Pulmonary lymph node (tissue), 1 donor: ENCODE measurements around the genes POU4F1 and SLITRK5.

GRCh38 chr13:78603402-78603875 lies at the start of gene POU4F1:
Gene POU4F1 (minus strand): TSS chr13:78603552.
- PRO-cap: unidirectional peak, minus-strand start at chr13:78603552

- PRO-cap: no peak
Observed at GRCh38 chr13:79370898-79371327, 35.1 kb downstream of the RBM26 start.

DNA sequence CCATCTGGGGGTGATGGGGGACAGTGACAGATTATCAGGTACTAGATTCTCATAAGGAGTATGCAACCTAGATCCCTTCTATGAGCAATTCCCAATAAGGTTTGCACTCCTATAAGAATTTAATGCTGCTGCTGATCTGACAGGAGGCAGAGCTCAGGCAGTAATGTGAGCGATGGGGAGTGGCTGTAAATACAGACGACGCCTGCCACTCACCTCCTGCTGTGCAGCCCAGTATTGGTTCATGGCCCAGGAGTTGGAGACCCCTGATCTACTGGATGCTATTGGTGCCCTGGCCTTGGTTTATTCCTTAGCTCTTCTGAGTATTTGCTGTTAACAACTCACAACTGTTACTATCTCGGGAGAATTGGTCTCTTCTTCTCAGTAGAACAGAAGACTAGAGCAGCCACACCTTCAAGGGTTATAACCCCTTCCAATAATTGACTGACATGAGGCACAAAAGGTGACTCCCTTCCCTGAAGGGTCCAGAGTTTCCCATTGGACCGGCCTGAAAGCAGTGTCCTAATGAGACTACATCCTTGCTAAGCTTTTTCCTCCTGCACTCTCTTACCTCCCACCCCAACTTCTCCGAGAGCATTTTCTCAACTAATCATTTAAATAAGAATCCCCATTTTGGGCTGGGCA lies 35.0 kb upstream of the RBM26 start:
- PRO-cap: no peak

- PRO-cap: no peak
Observed at GRCh38 chr13:79780160-79780581, 299.2 kb downstream of the NDFIP2 start.

- PRO-cap: no peak
Observed at GRCh38 chr13:79869150-79869666, 388.3 kb downstream of the NDFIP2 start.

GRCh38 chr13:79988989-79989590 lies 351.8 kb downstream of the SPRY2 start:
- PRO-cap: no peak

GRCh38 chr13:80168370-80168600 lies 172.6 kb downstream of the SPRY2 start:
- PRO-cap: no peak

GRCh38 chr13:80338540-80339525 lies 2.1 kb downstream of the SPRY2 start:
- PRO-cap: unidirectional peak, plus-strand start at chr13:80339045; bidirectional peak, plus-strand start at chr13:80339439, minus-strand start at chr13:80339246

DNA sequence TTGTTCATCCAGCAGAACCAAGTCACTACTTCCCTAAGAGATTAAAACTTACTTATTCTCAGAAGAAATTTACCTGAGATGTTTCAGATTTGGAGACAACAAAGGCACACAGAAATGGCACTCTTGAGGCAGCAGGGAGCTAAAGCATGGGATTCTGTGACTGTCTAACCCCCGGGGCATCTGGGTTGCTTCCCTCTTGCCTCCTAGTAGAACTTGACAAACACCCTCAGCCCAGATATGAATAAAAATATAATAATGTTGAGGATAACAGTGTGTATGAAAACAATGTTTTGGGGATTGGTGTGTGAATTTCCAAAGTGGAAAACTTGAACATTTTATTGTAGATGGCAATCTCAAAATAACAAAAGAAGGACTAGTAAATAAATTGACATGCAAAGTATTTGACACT lies 1393.6 kb upstream of the SPRY2 start:
- PRO-cap: no peak

GRCh38 chr13:82219725-82219924 lies 1662.6 kb downstream of the SLITRK1 start:
- PRO-cap: no peak

GRCh38 chr13:84902298-84902622 lies 897.0 kb downstream of the SLITRK6 start:
- PRO-cap: no peak

GRCh38 chr13:86584342-86584583 lies 785.0 kb upstream of the SLITRK6 start:
- PRO-cap: no peak

DNA sequence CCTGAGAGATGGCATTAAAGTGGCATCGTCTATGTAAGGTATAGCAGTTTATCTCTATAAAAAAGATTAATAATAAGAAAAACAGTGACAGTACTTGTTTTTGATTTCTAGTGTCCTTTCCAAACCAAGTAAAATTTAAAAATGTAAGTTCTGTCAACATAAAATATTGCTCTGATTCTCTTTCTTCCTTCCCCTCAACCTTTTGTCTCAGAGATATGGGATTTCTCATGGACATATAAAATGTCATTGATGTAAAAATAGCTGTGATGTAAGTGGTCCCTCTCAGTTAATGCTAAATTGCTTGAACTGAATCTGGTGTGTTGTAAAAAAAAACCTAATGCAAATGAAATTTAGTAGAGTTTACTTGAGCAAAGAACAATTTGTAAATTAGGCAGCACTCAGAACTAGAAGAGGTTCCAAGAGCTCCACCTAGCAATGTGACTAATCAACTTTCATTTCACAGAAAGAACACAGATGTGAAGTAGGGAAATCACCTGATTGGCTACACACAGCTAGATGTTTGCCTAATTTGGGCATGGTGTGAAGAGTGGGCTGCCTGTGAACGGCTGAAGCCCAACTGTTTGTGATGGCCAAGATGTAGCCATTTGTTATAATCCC lies 724.6 kb upstream of the SLITRK5 start:
- PRO-cap: no peak

GRCh38 chr13:87670631-87671688 lies at the start of gene SLITRK5:
Gene SLITRK5 (plus strand): TSS chr13:87671371.
- PRO-cap: no peak

DNA sequence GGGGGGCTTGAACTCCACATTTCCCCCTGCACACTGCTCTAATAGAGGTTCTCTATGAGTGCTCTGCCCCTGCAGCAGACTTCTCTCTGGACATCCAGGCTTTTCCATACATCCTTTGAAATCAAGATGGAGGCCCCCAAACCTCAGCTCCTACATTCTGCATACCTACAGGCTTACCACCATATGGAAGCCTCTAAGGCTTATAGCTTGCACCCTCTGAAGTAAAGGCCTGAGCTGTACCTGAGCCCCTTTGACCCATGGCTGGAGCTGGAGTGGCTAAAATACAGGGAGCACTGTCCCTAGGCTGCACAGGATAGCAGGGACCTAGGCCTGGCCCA lies 1137.1 kb upstream of the GPC5 start:
- PRO-cap: unidirectional peak, plus-strand start at position 115 of the sequence

DNA sequence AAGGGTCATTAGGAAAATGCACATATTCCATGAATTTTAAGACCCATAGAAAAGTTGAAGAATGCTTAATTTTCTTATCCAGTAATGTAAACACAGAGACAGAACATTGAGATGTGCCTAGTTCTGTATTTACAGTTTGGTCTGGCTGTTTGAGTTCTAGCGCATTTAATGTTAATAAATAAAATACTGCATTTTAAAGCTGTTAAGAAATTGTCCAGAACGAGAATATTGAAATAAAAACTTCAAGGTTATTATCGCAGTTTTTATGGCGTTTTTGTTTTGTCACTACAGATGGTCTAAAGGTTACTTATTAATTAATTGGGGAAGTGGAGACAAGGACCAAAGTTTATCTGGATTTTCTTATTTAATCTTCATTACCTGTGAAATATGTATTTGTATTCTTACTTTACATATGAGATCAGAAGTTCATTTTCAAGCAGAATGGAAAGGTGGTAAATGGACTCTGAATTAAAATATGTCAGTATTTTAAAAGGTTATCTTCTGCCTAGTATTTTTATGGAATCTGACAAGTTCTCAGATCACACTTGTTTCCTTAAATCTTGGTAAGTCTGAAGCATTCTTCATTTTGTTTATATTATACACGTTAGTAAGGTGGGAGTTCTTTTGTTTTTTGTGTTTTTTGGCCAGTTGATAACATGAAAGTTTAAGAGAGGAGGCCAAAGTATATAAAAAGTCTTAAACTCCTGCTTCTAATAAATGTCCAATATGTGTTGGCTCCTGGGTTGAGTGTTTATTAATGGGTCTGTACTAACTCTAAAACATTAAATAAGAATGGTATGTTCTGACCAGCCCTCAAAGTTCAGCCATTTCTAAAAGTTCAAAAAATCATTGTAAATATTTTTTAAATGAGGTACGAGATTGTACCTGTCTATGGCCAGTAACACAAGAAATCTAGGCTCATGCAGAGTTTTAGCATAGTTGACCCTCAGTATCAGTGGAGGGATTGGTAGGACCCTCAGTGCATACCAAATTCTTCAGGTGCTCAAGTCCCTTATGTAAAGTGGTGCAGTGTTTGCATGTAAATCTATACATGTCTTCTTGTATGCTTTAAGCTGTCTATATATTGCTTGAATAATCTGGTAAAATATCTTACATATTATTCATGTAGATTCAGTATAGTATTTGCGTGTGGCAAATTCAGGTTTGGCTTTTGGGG lies 43.7 kb upstream of the GPC5 start:
- PRO-cap: no peak

GRCh38 chr13:94291811-94292535 lies 187.5 kb downstream of the DCT start:
- PRO-cap: no peak

DNA sequence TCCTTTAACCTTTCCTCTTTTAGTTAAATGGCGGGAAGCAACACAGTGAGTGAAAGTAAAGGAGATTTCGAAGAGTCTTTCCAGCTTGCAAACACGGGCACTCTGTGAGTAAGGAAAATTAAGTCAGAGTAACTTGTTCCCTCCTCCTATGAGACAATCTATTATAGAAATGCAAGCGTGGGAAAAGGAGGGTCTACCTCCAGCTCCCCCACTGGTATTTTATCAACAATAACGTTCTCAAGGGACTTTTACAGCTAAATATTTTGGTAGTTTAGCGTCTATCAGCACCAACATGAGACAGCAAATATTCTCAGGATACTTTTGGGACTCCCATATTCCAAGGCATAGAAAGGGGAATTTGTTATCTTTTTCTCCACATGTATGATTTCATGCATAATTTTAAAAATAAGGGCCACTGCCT lies 152.7 kb downstream of the DCT start:
- PRO-cap: no peak

GRCh38 chr13:94329309-94329644 lies 150.2 kb downstream of the DCT start:
- PRO-cap: no peak

DNA sequence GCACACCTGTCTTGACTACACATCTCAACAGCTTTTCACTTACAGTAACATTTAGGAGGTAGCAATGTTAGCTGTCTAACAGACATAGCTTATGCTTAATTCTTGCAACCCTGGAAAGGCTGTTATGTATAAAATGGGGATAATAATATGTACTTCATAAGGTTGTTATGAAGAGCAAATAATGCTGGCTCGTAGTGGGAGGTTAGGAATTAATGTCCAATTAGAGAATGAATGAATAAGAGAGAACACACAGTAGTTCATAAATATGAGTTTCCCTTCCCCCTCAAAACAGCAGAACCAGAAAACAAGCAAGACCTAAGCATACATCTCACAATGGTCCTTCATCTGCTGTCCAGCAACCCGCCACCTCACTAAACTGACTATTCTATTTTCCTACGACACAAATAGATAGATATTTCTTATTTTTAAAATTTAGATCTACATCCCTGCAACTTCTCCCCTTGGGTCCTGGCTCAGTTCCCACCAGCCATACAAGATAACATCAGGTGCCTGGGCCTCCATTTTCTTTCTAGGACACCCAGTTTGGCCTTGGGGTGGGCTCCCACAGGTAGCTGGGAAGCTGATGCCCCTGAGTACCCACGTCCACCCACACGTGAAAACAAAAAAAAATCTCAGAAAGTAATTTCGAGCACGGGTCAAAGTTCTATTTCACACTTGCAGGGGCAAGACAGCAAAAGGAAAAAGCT lies 47.7 kb downstream of the TGDS start:
- PRO-cap: no peak